Measurements from ENCODE around the genes DDB2 and PTPMT1.

GRCh38 chr11:46912485-46913309 is 5.7 kb downstream of the LRP4 start:
- PRO-cap = no peak

- PRO-cap = no peak
These were observed 44.9 kb downstream of the CSTPP1 start for GRCh38 chr11:46981343-46981935.

DNA sequence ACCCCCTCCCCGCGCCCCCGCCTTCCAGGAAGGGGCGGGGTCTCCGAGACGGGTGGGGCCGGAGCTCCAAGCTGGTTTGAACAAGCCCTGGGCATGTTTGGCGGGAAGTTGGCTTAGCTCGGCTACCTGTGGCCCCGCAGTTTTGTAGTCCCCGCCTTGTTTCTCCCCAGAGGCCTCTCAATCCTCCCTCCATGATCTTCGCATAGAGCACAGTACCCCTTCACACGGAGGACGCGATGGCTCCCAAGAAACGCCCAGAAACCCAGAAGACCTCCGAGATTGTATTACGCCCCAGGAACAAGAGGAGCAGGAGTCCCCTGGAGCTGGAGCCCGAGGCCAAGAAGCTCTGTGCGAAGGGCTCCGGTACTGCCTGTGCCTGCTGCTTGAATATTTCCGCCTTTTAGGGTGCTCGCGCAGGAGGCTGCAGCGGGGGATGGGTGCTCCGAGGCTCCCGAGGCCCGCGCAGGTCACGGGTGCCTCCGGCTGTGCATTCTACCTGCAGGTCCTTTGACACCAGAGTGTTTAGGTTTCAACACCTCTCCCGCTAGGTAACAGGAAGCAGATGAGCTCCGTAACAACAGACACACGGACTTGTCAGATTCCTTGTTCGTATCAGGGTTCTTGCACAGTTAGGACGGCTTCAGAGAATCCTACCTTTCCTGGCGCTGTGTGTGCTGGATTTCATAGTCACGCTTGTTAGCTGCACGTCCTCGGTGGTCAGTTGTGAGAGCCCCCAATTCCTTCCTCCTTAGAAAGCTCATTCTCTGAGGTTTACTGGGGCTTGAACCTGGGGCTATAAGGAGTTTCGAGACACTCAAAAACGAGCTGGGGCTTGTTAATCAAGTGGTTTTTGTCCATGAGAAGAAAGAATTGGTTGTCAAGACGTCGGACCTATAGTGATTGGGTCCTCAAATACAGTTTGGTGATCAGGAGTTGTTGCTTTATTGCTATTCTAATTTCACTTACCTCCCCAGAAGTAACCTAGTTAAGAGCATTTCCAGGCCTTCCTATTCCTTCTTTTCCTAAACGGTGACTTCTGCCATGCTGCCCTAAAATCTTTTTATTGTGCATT is at the start of gene DDB2:
Gene DDB2, plus strand, starts transcription at position 74 of the 1,072 bp plus-strand sequence.
- PRO-cap = bidirectional peak, plus-strand start at position 46 of the sequence, minus-strand start outside the sequence

- PRO-cap = no peak
These were observed 1.5 kb downstream of the NR1H3 start for GRCh38 chr11:47258946-47260030.

- PRO-cap = no peak
These were observed 902 bp downstream of the SPI1 start for GRCh38 chr11:47377481-47377808.

DNA sequence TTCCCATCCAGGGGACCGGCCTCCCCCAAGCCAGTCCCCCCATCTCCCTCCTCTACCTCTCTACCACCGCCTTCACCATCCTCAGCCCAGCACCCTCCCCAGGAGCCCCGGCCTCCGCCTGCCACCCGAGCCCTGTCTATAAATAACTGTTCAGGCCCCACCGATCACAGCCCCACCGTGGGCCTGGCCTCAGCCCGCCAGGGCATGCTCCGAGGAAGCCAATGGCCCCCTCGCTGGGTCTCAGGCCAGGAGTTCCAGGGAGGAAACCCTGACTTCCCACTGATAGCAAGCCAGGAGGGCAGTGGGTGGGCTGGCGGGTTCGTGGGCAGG is 458 bp downstream of the SPI1 start:
- PRO-cap = no peak

GRCh38 chr11:47380782-47381202 is 2.4 kb upstream of the SPI1 start:
- PRO-cap = no peak

GRCh38 chr11:47388850-47389554 is 10.7 kb upstream of the SPI1 start:
- PRO-cap = no peak

GRCh38 chr11:47413531-47414497 is 5.4 kb downstream of the SLC39A13 start:
- PRO-cap = no peak

GRCh38 chr11:47437501-47438124 is 11.3 kb downstream of the RAPSN start:
- PRO-cap = no peak

- PRO-cap = no peak
These were observed 17.9 kb upstream of the RAPSN start for GRCh38 chr11:47466496-47467556.

- PRO-cap = bidirectional peak, plus-strand start at chr11:47565632, minus-strand start at chr11:47565509
These were observed at the start of gene PTPMT1 for GRCh38 chr11:47565177-47566403. PTPMT1 (plus strand) TSS chr11:47565599.

DNA sequence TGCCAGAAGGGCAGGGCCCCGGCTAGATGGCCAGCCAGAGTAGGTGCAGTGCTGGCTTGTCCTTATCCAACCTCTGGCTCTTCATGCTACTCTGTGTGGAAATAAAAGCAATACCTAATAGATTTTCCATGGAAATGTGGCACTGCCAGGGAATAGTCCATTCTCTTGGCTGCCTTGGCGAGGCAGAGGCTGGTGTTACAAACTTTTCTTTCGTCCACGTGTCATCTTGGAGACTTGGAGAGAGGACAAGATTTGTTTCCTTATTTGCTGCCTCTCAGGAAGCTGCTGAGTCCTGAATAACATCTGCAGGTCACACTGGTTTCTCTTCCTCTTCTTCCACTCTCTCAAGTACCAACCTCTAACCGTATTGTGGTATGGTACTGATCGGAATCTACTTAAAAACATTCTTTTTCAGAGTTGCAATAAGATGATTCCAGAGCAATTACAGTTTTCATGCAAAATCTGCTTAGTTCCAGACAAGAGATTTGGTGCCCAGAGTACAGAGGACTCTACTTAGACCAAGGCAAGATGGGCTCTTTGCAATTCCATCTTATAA is 17.2 kb upstream of the C1QTNF4 start:
- PRO-cap = no peak

GRCh38 chr11:47723875-47724425 is 8.8 kb upstream of the AGBL2 start:
- PRO-cap = no peak

DNA sequence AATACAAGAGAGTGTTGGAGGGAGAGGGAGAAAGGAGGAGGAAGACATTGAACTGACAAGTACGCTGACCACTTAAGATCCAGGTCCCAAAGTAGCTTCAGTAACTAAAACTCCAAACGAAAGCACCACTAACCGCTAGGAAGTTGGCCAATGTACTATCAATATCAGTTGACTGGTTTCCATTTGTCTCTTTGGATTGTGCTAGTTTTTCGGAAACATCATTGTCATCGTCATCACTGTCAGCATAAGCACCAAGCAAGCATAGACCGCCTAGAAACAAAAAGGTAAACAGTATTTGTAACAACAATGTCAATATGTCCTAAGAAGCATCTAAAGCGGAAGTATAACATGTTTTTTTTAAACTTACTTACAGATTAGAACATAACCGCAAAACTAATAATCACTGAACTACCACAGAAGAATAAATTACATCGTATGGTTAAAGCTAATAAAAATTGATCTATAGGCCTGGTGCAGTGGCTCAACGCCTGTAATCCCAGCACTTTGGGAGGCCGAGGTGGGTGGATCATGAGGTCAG is 12.7 kb downstream of the FNBP4 start:
- PRO-cap = no peak

DNA sequence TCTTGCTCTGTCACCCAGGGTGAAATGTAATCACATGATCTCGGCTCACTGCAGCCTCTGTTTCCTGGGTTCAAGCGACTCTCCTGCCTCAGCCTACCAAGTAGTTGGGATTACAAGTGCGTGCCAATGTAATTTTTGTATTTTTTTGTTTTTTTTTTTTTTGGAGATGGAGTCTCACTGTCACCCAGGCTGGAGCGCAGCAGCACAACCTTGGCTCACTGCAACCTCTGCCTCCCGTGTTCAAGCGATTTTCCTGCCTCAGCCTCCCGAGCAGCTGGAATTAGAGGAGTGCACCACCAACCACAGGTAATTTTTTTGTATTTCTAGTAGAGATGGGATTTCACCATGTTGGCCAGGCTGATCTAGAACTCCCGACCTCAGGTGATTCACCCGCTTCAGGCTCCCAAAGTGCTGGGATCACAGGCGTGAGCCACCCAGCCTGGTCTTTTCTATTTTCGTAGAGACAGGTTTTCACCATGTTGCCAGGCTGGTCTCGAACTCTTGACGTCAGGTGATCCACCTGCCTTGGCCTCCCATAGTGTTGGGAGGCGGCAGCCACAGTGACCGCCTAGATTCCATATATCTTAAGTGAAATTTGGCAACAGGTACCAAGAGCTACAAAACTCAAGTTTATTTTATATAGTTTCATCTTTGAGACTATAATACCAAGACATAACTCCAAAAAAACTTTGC is 6.7 kb downstream of the FNBP4 start:
- PRO-cap = no peak

- PRO-cap = no peak
These were observed 14.9 kb upstream of the NUP160 start for GRCh38 chr11:47863038-47863473.

GRCh38 chr11:47982579-47982886 is 2.2 kb downstream of the PTPRJ start:
- PRO-cap = no peak

DNA sequence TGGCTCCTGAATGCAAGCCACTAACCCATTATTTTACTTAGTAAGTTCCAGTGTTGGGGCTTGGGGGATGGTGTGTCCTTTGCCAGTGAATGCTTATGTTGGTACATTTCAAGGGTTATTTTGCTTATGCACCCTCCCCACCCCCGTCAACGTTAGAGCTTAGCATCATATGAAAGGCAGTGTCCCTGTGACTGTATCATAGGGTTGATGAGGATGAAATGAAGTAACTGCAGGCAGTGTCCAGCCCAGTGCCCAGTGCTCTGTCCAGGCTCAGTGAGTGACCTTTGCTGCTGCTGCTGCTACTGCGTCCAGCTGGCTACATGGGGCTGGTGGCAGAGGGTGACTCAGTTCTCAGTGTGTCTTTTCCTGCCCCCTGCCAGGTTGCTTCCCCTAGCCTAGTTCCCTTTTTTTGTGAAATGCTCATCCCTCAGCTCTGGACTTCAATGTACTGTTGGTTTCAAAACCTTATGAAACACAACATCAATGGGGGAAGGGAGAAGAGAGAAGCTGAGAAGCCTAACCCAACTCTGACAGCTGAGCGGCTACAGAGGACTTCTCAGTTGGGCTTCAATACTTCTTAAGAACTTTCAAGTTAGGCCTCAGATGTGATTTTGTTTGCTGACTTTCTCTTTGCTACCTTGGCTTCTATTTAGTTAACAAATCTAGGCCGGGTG is 51.6 kb downstream of the PTPRJ start:
- PRO-cap = no peak

DNA sequence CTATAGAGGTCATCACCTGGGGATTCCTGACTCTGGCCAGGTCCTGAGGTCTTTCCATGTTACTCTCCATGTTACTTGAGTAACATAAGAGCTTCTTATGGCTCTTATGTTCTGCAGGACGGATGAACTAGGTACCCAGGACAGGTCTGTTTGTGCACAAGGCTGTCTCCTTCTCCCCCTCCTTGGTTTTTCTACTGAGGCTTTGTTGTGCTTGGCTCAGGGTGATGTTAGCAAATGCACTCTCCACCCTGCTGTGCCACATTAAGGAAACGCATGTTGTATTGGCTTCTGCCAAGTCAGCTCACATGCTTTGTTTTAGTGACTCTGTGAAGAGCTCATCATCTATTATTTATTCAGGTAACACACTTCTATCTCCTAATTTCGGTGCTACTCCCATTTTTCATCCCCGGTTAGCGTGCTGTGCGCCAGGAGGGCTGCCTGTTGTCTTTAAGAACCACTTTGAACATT is 108.3 kb downstream of the PTPRJ start:
- PRO-cap = no peak

Data from penis (tissue), 1 donor.